HL-60 (cell line): ENCODE data around the genes TTC28, RHBDD3 and OSM.

DNA sequence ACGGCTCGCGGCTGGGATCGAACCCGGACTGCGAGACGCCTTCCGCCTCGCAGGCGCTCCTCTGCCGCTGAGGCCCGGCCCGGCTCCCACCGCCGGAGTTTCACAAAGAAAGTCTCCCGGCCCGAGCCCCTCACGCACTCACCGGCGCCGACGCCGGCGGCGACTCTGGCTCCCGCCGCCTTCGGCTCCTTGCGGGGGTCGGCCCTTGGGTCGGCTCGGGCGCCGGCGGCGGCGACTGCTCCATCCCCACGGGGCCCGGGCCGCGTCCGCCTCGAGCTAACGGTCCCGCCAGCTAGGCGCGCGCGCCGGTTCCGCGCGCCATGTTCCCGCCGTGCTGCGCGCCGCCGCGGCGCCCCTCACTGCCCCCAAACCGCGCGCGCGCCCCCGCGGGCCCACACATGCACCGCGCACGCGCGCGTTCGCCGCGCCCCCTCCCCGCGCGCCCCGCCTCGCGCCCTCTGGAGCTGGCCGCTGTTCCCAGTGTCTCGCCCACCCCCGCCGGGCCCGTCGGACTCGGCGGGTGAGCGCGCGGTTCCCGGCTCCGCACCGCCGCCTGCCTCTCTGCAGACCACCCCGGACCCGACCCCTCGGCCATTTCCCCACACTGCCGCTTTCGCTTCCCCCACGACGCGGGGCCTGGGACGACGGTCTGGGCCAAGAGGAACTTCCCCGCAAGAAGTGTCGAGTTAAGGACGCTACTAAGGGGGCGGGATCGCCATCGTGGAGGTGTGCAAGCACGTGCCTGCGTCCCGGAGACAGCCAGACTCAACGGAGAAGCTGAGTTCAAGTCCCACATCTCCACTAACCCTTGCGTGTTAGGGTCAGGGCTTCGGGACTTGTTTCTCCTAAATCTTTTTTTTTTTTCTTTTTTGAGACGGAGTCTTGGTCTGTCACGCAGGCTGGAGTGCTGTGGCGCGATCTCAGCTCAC, at the start of gene TTC28:
Gene TTC28 (minus strand): TSS at position 361 of the 929 bp plus-strand sequence.
- RRBS: no CpG with 5 or more reads among the region's 124 CpGs

DNA sequence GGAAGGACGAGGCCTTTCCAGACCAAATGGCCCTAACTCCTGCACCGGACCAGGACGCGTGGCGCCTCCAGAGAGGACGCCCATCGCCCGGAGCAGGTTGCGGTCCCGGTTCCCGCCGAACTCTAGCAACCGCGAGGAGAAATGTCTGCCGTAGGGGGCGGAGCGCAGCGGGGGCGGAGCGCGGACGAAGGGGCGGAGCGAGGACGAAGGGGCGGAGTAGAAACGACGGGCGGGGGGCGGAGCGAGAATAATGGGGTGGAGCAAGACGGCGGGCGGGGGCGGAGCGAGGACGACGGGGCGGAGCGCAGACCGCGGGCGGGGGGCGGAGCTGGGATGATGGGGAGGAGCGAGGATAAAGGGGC, 350 bp upstream of the ZNRF3 start:
- RRBS: 4% methylated on average over 7 of the region's 45 CpGs

DNA sequence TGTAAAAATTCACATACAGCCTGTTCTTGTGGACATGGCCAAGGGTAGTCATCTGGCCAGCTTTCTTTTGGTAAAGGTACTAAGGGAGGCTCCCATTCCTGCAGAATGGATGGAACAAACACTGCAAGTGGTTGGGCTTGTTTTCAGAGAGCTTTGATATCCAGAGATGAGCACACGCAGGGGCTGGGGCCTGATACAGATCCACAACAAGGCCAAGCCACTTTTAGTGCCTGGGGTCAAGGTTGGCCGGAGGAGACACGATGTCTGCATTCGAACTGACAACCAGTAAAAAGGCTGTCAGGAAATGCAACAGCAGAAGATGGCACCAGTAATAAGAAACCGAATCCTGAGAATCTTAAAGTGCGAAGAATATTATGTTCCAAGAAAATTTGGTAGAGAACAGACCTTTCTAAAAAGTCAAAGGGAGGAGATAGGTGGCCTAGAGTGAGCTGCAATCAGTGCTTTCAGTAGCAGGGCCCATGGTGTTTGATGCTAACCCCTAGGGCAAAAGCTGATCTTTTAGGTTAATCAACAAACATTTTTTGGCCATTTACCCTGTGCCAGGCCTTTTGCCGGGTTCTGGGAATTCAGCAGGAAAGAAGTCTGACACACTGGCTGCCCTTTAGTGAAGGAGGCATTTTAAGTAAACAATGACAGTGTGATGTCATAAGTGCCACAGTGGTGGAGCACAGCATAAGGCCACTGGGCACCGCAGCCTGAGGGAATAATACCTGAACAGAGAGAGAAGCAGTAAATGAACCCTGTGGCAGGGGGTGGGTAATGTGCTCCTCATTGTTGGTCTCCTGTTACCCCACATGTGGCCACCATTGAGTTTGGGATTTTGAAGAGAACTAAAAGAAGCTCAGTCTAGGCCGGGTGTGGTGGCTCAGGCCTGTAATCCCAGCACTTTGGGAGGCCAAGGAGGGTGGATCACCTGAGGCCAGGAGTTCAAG, 29.2 kb downstream of the C22orf31 start:
- RRBS: no CpG with 5 or more reads among the region's 9 CpGs

DNA sequence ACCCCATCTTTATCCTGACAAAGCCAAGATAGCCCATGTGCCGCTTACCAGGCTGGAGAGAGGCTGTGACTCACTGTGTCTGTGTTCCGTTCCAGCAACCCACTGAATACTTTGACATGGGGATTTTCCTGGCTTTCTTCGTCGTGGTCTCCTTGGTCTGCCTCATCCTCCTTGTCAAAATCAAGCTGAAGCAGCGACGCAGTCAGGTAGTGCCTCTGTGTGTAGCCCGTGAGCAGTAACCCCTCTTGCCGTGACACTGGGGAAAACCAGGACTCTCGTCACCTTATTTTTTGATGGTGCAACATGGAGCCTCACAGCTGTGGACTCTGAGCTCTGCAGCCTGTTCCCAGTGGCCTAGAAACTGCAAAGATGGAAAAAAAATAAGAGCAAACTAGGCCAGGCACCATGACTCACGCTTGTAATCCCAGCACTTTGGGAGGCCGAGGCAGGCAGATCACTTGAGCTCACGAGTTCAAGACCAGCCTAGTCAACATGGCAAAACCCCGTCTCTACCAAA, 16.9 kb downstream of the C22orf31 start:
- RRBS: no CpG with 5 or more reads among the region's 13 CpGs

DNA sequence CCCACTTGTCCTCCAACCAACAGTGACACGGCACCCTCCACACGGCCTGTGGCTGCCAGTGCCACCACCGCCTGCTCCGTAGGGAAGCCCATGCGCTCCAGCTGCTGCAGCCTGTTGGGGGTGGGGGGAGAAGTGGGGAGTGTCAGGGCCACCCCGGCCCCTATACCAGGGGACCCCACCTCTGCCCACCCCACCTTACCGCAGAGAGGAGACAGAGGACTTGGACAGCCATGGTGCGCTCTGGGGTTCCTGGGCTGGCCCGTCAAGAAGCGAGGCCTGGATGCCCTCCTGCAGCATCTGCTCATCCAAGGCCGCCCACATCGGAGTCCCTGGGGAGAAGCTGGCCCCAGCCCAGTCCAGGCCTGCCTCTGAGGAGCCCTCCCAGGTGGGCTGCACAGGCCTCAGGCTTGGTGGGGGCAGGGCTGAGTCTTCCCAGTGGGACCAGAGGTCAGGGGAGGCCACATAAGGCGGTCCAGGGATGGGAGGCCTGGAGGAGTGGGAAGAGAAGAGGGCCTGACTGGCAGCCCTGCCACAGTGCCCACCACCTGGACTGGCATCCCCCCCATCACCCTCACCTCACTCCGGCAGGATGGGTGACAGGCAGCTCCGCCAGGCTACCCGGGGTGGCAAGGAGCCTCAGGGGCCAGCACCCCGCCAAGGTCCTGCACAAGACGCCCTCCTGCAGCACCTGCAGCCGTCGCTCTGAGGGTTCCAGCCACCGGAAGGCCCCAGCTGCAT, 7.5 kb downstream of the RHBDD3 start:
- RRBS: 80% methylated on average over 5 of the region's 21 CpGs

DNA sequence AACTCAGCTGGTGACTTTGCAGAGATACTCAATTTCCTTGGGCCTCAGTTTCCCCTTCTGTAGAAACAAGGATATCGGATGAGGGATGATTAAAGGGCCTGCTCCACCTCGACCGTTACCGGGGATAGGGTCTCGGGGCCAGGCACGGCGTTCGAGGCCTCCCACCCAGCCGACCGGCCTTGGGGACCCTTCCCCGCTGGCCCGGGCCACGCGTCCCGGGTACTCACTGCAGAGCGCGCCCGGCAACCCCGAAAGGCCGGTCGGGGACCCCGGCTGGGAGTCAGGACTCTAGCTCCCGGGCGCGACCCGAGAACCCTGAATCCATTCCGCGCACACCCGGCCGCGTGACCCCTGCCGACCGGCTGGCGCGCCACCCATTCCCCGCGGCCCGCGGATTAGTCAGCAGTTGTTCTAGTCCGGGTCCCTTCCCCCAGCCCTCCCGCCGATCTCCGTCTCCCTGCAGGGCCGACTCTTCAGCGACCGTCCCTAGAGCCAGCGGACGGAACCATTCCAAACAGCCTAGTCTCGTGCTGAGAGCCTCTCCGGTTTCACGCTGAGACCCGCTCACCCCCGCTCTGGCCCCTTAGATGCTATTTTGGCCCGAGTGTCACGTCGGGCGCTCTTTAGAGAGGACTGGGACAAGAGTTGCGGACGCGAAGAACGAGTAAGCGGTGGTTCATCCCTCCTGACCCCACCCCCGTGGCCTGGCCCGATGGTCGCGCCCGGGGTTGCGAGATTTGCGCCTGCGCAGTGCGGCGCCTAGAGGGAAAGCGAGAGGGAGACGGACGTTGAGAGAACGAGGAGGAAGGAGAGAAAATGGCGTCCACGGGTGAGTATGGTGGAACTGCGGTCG, at the start of gene RHBDD3:
Gene RHBDD3 (minus strand): TSS at position 461 of the 853 bp plus-strand sequence.
- RRBS: 3% methylated on average over 17 of the region's 80 CpGs

- RRBS: 14% methylated on average over 15 of the region's 27 CpGs
These were observed 685 bp downstream of the GAS2L1 start for GRCh38 chr22:29307191-29307479.

DNA sequence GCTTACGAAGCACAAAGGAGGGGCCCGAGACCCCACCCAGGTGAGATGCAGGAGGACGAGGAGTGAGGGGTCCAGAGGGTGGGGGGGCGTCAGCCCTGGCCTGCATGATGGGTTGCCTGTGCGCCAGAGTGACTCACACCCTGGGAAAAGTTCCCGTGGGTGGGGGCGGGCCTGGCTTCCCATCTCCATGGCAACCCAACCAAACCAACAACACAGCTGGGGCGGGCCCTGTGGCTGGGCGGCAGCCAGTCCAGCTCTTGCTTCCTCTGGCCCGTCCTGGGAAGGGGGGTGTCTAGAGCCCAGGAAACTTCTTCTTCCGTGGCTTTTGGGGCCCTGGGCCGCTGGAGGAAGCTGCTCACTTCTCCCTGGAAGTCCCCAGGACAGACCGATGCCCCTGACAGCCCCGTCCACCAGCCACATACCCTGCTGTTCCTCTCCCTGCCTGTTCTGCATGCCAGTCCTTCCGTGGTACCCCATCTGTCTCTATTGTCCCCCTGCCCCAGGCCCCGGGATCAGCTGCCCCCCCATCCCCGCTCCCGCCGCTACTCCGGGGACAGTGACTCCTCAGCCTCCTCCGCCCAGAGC, 4.4 kb downstream of the RASL10A start:
- RRBS: 3% methylated on average over 6 of the region's 21 CpGs

GRCh38 chr22:29313042-29313834, 2.3 kb downstream of the RASL10A start:
- RRBS: 11% methylated on average over 3 of the region's 61 CpGs

DNA sequence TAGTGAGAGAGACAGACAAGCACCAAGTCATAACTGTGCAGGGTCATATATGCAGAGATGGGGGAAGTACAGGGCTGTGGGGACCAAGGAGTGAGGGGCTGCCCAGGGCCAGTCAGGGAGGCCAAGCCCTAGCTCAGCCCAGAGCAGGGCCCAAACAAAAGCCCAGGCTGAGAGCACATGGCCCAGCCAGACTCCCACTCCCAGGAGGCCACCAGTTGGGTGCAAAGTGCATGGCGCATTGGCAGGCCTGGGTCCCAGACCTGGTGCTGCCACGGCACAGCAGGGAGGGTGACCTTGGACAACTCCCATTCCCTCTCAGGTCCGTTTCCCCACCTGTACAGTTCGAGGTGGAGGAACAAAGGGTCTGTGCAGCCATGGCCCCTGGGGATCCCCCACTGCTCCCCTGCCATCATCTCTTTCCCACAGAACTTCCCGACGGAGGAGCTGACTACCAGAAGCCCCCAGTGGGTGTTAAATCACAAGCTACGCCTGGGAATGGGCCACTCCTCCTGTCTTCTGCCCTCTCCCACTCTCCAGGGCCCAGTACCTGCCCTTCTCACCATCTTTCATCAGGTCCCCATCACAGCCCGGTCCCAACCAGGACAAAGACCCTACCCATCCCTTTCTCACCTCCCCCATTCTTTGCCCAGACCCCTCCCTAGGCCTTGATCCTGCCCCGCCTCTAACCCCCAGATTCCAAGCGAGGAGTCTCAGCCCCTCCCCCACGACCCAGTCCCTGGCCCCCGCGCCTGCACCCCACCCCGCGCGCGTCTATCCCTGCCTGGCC, 532 bp downstream of the NIPSNAP1 start:
- RRBS: no CpG with 5 or more reads among the region's 17 CpGs

DNA sequence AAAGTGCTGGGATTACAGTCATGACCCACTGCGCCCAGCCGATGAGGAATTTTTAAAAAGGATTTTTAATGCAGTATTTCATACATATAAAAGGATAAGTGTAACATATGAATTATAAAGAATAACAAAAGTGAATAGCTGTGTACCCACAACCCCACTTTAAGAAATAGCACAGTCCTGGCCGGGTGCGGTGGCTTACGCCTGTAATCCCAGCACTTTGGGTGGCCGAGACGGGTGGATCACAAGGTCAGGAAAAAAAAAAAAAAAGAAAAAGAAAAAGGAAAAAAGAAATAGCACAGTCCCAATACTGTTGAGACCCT, 54.3 kb upstream of the CABP7 start:
- RRBS: no CpG with 5 or more reads among the region's 7 CpGs

DNA sequence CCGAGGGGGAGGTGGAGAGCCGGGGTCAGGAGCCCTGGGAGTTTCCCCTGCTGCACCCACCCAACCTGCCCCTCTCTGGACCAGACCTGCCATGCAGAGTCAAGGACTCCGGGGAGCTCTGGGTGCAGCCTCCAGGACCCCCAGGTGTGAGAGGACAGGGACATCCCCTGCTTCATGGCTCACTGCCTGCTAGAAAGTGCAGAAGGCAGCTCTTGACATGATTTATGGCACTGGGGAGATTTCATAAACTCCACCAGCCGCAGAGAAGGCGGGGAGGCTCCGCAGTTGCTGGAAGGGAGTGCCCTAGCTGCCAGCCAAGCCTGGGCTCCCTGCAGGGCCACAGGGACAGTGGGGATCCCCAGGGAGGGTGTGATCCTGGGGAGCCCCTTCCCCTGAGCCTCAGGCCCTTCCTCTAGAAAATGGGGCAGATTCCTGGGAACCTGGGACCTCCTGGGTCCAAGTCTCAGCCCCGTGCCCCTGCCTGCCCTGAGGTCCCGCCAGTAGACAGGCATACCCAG, 13.6 kb downstream of the CABP7 start:
- RRBS: 94% methylated on average over 2 of the region's 8 CpGs

DNA sequence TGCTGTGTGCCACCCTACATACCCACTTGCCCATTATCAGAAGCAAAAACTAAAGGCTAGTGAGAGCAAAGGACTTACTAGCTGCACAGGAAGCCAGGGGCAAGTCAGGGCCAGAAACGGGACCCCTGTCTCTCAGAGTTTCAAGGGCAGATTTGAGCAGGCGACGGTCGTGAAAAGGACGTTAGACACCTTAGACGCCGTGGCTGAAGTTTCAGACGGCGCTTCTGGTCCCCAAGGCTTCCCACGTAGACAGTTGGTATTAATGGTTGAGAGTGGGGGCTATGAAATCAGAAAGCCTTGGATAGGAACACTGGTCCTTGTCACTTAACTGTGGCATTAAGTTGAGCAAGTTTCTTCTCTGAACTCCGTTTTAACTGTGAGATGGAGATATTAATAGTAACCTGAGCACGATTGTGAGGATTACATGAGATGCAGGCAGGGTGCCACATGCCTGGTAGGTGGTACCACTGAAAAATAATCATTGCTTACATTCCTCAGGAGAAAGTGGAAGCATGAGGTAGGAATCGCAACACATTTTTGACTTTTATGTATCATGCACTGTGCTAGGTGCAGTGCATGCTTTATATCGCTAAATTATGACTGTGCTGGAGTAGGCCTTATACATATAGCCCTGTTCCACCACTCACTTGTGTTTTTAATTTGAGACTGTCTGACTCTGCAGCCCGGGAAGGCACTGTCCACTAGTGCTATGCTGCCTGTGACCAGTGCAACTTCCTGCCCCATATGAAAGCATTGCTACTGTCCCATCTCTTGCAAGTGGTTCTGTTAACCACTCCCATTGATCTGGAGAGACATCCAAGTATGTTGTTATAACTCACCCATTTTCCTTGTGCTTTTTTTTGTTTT, 829 bp downstream of the UQCR10 start:
- RRBS: no CpG with 5 or more reads among the region's 15 CpGs

GRCh38 chr22:29778755-29779639, 11.8 kb downstream of the UQCR10 start:
- RRBS: no CpG with 5 or more reads among the region's 11 CpGs

DNA sequence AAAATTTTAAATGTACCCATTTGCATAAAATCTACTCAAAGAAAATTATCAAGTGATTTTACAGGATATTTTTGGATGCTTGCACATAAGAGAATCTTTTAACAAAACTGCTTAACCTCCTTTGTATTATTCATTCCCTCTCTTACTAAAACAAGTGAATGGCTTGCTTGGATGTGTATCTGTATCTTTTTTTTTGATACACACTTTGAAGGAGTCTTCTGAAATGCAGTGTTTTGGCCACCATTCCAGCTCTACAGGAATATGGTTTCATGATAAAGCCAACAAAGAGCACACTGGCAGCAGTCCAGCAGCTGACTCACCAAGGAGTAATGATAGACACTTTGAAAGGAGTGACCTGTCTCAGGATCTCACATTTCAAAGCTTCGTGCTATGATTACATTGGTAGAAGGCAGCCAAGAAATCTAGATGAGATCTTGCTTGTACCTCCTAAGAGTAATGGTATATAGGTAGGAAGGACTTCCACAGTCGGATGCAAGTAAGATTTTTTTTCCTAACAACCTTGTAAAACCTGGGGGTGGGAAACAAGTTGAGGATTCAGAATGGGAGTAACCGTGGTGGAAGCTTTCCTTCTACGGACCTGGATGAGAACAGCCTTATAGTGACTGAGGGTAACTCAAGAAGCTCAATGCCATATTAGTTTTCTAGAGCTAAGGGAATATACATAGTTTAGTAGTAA, 24.8 kb downstream of the MTMR3 start:
- RRBS: no CpG with 5 or more reads among the region's 4 CpGs

DNA sequence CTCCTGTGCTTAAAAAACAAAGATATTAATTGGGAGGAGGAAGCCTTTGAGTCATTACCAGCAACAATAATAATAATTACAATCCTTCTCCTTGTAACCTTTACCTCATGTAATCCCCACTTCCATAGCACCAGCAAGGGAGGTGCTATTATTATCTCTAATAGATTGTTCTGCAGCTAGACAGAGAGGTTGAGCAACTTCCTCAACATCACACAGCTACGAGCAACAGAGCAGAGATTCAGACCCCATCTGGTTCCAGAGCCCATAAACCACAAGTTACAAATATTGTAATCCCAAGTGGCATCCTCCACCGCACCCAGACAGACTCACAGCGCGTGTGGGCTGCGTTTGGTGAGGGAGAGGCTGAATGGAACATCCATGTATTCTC, 33.7 kb downstream of the LIF start:
- RRBS: no CpG with 5 or more reads among the region's 5 CpGs

- RRBS: 4% methylated on average over 8 of the region's 39 CpGs
These were observed at the start of gene OSM for GRCh38 chr22:30266558-30267589. Gene OSM (minus strand): TSS chr22:30266851.

DNA sequence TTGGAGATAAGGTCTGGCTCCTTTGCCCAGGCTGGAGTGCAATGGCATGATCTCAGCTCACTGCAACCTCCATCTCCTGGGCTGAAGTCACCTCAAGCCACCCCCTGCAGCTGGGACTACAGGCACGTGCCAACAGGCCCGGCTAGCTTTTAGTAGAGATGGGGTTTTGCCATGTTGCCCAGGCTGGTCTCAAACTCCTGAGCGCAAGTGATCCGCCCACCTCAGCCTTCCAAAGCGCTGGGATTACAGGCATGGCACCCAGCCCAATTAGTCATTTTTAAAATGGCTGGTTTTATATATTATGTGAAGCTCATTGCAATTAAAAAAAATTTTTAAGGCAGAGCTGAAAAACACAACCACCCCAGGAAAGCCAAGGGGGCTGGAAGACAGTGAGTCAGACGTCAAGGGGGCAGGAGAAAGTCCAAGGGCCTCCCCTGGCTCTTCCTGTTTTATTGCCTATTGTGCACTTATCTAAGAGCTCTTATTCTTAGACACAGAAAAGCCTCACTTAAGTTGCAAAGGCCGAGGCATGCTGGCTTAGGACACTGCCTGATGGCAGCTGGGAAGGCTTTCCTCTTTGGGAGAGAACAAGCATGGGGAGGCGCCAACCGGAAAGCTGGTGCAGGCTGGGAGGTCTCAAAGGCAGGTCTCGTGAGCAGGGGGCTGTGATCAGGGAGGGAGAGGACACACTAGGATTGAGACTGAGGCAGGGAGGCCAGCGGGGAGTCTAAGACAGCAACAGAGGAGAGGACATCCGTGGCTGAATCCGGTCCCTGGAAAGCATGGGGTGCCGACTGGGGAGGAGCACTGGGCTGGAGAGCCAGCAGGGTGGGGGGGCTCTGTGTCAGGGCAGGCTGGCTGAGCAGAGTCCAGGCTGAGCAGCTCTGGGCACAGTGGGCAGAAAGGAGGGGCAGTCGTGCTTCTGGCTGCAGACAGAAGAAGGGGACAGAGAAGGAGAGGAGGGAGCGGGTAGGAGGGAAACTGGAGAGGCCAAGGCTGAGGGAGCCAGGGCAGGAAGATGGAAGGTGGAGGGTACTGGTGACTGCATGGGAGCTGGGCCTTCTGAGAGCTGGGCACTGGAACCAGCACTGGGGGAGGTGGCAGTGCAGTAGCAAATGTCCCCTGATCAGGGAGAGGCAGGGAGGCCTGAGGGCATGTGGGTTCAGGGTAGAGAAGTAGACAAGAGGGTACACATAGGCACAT, 11.2 kb upstream of the OSM start:
- RRBS: no CpG with 5 or more reads among the region's 16 CpGs

- RRBS: no CpG with 5 or more reads among the region's 2 CpGs
These were observed 17.7 kb upstream of the CASTOR1 start for GRCh38 chr22:30307104-30307320.

DNA sequence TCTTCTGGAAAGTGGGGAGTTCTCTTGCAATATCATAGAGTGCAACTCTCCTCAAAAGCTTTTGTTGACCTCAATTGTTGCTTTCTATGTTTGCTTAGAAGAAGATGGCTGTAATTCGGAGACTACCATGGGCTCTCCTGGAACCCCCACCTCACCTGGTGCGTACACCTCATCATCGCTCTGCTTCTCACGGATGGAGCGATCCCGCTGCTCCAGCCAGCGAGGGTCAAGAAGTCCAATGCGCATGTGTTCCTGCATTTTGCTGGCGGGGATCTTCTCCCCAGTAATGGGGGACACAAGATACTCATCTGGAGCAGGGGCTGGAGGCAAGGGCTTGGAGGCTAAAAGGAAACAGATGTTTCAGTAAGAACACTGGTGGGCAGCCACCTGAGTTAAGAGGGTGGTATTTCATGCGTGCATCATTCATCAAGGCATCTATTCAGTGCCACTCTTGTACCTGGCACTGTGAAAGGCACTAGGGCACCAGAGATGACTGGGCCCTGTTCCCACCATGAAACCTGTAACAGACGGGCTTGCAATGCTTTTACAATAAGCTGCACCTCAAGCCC, 13.4 kb upstream of the TBC1D10A start:
- RRBS: no CpG with 5 or more reads among the region's 11 CpGs